LUHMES (cell line): ENCODE data around the gene BLCAP.

DNA sequence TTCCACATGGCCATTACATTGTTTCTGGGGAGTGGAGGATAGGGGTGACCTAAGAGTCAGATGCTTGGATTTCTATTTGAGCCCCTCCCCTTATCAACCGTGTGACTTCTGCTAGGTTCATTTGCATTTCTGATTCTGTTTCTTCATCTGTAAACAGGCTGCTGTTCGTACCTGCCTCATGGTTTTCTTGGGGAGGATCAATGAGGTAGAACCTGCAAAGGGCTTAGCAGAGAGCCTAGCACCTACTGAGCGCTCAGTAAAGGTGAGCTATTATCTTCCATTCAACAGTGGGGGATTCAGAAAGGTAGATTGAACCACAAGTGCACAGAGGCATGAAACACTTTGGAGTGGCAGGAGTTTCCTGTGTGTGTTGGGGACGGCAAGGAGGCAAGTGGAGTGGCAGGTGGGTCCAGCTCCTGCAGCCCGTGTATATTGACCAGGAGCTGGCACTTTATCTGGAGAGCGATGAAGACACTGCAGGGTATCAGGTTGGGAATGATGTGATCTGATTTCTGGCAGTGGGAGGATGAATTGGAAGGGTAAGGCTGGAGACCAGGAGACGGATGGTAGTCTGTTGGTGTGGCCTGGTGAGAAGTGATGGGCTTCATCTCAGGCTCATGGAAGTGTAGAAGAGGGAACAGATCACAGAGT lies 29.1 kb upstream of the EPB41L1 start:
- PRO-cap = no peak

DNA sequence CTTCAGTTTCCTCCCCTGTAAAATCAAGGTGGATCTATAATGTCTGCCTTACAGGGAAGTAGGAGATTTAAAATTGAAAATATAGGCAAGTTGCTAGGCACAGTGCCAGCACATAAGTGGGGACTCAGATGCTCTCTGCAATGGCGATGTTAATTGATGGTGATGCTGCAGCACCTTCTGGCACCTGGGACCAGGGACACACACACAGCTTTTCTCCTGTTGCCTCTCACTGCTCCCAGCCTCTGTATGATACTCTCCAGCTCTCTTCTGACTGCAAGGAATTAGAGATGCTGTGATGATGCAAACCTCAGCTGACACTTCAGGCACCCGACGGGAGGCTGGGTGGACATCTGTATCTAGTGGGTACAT lies 7.0 kb upstream of the EPB41L1 start:
- PRO-cap = no peak

DNA sequence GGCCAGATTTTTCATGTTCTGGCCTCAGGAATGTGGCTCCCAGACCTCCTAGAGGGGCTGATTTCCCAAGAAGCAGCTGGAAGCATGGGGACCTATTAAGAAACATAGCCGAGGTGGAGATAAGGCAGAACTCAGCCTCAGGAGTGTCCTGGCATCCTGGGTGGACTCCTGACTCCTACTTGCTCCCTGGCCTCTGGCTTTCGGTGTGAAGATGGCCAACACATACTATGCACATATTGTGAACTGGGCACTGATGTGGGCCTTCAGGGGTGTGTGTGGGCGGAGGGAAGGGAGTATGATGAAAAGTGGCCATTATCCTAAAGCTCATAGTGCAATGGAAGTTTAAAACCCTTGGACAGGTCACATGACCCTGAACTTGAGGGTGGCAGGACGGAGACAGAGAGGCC lies 6.6 kb upstream of the EPB41L1 start:
- PRO-cap = no peak

DNA sequence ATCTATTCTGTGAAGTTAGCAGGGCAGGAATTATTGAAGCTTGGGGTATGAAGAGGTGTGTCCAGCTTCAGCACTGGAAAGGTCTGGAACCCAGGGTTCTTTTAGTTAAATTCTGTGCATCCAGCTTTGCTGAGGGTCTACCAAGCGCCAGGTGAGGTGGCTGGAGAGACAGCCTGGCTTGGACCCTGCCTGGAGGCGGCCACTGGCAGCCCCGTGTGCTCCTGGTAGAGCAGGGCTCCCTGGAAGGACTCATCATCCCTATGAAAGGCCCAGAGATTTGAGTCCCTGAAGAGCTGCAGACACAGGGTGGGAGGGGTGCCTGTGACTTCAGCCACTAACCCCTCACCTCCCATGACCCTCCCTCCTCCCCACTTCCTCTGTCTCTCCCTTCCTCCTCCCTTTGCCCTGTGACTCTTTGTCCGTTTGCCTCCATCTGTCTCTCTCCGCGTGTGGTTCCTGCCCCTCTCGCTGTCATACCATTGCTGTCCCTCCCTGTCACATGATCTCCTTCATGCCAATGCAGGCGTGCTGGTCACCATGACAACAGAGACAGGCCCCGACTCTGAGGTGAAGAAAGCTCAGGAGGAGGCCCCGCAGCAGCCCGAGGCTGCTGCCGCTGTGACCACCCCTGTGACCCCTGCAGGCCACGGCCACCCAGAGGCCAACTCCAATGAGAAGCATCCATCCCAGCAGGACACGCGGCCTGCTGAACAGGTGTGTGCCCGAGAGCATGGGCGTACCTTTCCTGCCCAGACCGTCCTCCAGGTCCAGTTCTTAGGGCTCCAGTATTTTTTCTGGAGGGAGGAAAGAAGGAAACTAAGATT lies 18.9 kb downstream of the EPB41L1 start:
- PRO-cap = bidirectional peak, plus-strand start at position 545 of the sequence, minus-strand start at position 251 of the sequence

GRCh38 chr20:36463331-36464225 lies 77.7 kb upstream of the MYL9 start:
- PRO-cap = no peak

- PRO-cap = no peak
These were observed 27.6 kb upstream of the MYL9 start for GRCh38 chr20:36513579-36514160.

- PRO-cap = no peak
These were observed 1.0 kb upstream of the MYL9 start for GRCh38 chr20:36540114-36540846.

DNA sequence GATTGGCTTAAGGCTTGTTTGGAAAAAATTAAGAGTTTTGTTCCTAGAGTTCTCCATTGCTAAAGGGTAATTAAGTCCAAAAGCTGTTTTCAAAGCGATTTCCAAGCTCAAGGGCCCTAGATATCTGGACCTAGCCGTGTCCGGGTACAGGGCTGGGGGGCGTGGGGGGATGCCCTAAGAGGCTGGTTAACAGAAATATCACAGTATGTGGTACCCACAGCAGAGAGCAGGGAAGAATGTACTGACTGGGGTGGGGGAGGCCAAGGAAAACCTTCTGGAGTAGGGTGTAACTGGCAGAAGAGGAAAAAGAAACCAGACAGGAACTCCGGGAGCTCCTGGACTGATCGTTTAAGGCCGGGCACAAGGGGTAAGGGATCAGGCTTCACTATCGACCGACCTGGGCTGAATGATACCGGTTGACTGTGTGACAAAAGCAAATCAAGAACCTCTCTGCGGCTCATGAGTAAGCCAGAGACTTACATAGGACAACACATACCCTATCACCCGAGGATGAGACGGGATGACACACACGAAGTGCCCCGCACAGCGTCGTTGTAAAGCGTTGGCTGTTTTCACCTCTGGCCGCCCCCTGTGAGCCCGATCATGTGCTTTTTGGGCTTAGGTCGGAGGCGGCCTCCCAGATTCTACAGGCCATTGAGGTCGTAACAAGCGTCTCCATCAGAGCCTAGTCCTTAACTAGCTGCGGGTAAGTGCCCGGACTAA lies 820 bp upstream of the TGIF2 start:
- PRO-cap = no peak

DNA sequence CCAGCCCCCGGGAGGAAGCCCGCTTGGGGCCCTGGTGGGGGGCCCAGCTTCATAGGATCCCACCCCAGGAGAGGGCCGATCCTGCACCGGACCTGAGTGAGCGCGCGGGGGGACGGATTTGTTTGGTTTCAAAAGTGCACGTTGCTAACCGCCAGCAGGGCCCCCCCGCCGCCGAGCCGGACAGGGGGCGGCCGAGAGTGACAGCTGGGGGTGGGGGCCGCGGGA lies 476 bp downstream of the TGIF2 start:
- PRO-cap = no peak

DNA sequence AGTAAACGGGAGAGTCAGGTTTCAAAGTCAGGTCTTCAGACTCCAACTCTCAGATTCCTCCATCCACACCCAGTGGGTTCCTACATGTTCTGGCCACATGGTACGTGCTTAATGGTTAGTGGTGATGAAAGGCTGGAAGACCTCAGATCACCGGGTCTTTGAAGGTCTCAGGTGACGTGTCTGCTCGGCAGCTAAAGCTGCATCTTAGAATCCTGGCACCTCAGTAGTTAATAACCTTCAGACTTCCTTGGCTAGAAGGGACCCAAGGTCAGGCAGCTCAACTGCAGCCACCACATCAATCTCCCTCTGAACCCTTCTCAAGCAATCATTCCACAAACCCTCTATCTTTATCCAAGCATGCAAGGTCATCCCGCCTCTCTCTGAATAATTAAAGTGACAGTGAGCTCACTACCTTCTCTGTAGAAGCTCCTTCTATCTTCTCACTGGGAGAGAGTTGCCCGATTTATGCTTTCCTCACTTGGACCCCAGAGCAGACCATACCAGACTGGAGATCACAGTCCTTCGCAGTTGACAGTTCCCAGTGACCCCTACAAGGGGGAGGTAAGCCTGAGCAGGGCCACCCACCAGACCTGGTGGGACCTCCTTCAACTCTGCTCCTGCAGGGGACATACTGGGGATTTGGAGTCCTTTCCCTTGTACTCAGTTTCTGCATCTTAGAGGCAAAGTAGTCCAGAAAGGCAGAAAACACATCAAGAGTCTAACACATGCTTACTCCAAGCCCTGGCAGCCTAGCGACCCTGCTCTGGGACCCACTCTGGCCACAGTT lies 4.0 kb downstream of the SOGA1 start:
- PRO-cap = no peak

- PRO-cap = no peak
These were observed 11.0 kb downstream of the SRC start for GRCh38 chr20:37356865-37357345.

DNA sequence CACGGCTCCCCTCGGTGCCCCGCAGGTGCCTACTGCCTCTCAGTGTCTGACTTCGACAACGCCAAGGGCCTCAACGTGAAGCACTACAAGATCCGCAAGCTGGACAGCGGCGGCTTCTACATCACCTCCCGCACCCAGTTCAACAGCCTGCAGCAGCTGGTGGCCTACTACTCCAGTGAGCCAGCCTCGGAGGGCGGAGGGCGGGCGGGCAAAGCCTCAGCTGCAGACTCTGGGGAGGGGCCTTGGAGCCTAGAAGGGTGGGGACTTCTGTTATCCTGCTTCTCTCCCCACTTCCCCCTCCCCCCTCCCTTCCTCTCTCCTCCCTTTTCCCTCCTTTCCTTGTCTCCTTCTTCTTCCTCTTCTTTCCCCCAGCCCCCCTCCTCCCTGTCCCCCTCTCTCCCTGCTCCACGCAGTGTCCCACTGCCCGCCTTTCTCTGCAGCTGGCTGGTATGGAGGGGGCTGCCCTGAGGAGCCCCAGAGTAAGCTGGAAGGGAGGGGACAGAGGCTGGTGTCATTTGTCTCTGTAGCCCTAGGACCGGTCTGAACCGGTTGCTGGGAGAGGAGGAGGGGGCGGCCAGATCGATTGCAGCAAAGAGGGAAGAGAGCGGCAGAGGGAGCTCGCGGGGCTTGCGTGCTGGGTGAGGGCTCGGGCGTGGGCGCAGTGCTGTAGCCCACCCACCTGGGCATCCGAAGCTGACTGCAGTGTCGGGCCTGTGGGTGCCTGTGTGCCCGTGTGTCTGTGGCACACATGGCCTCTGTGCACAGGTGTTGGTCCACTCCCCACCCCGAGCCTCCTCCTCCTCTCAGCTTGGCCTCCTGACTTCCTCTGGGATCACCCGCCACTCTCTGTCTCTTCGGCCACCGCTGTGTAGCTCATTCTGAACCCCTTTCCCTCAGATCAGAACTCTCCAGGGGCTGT lies 50.5 kb downstream of the SRC start:
- PRO-cap = bidirectional peak, plus-strand start at position 82 of the sequence, minus-strand start at position 141 of the sequence; bidirectional peak, plus-strand start at position 607 of the sequence, minus-strand start at position 452 of the sequence

DNA sequence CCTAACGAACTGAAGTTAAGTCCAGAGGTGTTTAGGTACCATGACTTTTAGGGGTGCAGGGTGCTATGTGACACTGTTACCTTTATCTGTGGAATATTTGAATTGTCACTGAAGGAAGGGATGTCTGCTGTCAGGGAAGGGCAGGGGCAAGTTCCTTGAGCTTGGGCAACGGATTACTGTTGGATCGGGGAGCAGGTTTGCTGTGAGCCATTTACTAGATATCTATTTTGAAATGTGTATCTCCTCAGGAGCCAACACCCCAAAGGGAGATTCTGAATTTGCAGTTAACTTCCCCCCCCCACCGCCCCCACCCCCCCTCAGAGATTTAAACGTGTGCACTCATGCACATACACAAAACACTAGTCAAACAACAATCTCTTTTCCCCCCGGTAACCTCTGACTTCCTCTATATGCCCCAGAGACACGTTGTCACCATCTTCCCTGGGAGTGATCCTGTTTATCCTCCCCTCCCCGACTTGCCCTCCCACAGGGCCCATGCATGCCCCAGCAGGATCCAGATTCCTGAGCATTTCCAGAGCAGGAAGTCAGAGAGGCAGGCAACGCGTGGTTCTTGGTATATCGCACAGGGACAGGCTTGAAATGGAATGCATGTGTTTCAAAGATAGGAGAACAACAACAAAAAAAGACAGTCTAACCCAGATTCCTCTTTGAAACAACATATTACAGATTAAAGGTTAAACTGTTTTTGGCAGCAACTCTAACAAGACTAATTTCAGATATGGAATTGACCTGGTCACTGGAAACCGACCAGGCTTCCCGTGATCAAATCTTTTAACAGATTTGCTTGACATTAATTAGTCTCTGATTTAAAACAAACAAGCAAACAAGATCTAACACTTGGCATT lies 1.5 kb downstream of the BLCAP start:
- PRO-cap = unidirectional peak, plus-strand start at position 528 of the sequence

DNA sequence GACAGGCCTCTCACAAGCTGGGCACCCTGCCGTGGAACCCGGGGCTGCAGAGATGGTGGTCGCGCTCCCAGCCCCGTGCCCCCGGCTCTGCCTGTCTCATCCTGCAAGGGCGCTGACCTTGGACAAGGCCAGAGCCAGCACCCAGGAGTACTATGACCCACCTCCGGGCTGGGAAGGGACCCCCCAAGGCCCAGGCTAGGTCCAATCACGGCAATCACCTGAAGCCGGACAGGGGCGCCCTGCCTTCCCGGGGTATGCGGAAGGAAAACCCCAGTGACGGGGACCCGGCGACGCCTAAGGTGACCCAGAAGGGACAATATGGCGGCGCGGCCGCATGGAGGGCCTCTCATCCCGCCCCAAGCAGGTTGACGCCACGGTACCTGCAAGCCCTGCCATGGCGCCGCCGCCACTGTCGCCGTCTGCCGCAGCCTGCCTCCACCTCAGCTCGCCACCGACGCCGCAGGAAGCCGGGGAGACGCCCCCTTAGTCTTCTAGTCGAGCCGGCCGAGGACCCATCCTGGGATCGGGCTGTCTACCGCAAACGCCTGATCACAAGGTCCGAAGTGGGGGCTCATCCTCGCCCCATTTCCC lies at the start of gene BLCAP:
BLCAP (minus strand) TSS at position 464 of the 591 bp plus-strand sequence.
- PRO-cap = bidirectional peak, plus-strand start outside the sequence, minus-strand start at position 412 of the sequence

GRCh38 chr20:37714843-37715747 lies 21.3 kb downstream of the CTNNBL1 start:
- PRO-cap = no peak

- PRO-cap = no peak
These were observed 51.8 kb downstream of the CTNNBL1 start for GRCh38 chr20:37745596-37746039.

GRCh38 chr20:37914605-37915591 lies 12.0 kb downstream of the VSTM2L start:
- PRO-cap = no peak

GRCh38 chr20:37986824-37987528 lies 46.3 kb downstream of the TTI1 start:
- PRO-cap = no peak

DNA sequence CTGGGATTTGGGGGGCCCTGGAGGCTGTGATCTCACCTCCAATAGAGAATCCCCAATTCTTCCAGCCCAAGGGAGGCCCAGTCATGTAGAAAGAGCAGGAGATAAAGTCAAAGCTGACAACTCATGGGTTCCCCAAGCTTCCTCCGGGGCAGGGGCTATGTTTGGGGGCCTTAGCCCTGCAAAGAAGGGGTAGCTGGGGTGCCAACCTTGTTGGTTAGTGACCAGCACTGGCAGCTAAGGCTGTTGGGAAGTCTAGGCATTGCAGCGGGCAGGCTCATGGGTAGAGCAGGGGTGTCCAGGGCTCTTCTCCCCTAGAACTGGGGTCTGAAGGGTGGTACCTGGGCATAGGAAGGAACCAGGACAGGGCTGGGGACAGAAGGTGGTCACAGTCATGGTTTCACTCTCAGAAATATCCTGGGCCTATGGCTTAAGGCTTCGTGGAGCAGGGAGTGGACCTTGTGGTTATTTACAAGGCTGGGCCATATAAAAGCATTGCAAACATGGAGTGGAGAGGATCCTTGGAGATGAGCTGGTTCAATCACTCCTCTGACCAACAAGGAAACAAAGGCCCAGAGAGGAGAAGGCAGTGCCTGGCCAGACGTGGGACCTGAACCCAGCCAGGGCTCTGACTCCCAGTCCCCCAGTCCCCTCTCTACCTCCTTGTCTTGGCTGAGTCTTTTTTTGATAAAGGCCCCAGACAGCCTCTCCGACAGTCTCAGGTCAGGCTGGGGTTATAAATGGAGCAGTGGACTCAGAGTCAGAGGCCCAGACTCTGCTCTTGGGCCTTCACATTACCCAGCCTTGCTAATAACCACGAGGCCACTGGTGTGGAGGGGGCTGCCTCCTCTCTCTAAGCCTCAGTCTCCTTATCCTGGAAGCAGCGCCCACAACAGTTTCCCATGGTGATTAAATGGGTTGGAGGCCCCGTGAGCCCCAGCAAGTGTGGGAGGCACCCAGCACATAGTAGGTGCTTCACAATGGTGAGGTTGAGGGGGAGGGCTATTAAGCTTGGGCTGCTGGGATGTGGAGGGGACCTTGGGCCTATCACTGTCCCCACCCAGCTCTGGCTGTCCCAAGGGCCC lies 36.1 kb downstream of the TGM2 start:
- PRO-cap = no peak

GRCh38 chr20:38149926-38150455 lies 15.1 kb downstream of the TGM2 start:
- PRO-cap = no peak